ENCODE results near the gene KIAA1958.

DNA sequence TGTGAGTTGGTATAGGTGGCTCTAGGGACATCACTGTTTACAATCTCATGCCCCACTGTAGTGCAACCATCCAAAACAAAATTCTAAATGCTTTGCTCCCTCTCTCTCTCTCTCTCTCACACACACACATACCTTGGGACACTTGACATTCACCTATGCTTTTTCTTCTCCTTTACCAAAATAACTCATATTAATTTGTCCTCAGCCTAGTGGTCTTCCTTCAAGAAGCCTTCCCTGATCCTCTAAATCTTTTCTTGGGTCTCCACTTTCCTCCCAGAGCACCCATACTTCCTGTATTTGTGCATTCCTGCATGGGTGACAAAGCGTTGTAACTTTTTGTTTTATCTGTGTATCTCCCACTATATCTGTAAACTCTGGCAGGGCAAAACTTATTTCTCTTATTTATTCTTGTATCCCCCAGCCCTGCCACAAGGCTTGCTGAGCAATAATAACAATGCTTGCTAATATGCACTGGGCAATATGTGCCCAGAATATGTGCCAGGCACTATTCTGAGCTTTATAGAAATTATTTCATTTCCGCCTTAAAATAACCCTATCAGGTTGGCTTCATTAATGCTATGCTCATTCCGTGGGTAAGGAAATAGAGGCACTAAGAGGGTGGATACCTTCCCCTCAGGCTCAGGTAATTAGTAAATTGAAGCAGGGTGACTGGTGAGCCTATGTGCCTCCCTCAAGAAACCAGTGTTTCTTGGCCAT is 69.8 kb downstream of the LPAR1 start:
- RRBS: no CpG with 5 or more reads among the region's 3 CpGs

GRCh38 chr9:111038640-111039397 is 549 bp upstream of the LPAR1 start:
- RRBS: 3% methylated on average over 8 of the region's 47 CpGs

GRCh38 chr9:111569989-111570636 is 29.3 kb downstream of the PTGR1 start:
- RRBS: no CpG with 5 or more reads among the region's 12 CpGs

GRCh38 chr9:111613363-111613881 is 14.0 kb upstream of the PTGR1 start:
- RRBS: no CpG with 5 or more reads among the region's 4 CpGs

DNA sequence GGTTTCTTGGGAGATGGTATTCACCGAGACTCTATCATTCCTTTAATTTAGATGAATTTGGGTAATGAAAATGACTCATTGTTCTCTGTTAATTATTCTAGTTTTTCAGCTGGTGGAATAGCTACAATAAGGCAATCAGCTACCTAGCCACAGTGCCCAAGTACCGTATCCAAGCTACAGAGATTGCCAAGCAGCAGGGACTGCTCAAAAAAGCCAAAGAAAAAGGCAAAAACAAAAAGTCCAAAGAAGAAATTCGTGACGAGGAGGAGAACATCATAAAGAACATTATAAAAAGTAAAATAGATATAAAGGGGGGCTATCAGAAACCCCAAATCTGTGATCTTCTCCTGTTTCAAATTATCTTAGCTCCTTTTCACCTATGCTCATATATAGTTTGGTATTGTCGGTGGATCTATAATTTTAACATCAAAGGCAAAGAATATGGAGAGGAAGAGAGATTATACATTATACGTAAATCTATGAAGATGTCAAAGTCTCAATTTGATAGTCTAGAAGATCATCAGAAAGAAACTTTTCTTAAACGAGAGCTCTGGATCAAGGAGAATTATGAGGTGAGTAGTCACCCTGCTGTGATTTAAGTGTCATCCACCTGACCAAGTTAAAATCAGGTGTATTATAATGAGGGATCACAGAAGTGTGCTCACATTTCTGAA is 11.9 kb upstream of the GNG10 start:
- RRBS: no CpG with 5 or more reads among the region's 7 CpGs

GRCh38 chr9:111937139-111937747 is 40.6 kb downstream of the UGCG start:
- RRBS: no CpG with 5 or more reads among the region's 3 CpGs

DNA sequence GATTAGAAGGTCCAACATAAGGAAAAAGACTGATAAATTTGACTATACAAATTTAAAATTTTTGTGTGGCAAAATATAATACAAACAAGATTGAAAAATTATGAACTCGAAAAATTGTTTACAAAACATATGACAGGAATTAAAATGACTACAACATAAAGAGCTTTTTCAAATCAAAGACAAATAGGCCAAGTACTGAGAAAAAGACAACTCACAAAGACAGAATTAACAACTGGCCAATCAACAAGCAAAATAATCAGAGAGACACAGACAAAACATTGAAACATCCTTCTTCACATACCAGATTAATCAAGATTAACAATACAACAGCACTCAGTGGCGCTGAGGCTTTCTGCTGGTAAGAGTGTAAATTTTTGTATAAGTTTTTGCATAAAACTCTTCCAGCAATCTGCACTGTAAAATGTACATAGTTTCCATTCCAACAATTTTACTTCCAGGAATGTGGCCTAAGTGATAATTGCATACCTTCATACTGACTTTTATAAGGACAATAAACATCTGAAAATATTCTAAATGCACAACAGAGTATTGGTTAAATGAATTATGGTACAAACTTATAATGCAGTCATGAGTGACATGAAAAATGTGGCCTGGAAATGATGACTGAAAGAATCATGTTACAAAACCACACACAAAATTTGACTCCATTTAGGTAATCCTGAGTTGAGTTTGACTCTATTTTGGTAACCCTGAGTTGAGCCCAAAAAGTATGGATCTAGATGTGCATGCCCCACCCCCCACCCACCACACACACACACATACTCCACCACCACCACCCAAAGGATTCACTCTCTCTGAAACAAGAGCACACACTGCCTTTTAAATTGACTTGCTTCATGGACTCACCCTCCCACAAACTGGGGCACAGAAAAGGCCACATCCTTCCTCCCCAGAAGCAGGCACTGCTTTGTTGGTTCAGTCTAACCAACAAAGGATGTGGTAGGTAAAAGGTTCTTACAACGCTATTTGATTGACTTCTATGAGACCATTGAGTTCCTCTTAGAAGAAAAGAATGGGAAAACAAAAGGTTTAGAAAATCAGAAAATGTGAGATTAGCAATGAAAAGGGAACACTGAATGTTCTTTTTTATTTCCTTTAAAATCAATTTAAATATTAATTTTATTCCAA is 137.7 kb downstream of the SUSD1 start:
- RRBS: no CpG with 5 or more reads among the region's 3 CpGs

DNA sequence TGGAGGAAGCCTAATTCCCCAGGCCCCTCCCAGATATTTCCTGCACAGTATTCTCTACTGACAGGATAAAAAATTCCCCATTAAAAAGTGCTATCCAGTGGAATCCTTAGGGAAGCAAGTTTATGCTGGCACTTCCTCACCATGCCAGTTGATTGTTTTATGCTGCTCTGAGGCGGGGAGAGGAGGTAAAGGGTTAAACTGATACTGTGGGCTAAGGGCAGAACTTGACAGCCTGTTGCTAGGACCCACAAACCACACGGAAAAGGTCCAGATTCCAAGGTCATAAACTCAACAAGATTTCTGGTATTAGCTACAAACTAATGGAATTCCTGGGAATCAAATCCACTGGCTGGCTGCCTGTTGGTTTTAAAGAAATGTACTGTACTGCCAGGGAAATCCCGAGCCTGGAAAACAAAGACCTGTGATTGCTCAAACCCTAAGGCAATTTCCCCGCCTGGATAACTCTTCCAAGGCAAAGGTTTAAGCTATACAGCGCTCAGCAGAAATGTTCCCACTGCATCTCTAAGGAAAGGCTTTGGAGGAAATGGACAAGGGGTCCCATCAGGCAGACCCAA is 124.6 kb downstream of the SUSD1 start:
- RRBS: no CpG with 5 or more reads among the region's 5 CpGs

- RRBS: no CpG with 5 or more reads among the region's 15 CpGs
Measured at GRCh38 chr9:112065539-112066602, 109.2 kb downstream of the SUSD1 start.

- RRBS: no CpG with 5 or more reads among the region's 4 CpGs
Measured at GRCh38 chr9:112095299-112095864, 79.7 kb downstream of the SUSD1 start.

DNA sequence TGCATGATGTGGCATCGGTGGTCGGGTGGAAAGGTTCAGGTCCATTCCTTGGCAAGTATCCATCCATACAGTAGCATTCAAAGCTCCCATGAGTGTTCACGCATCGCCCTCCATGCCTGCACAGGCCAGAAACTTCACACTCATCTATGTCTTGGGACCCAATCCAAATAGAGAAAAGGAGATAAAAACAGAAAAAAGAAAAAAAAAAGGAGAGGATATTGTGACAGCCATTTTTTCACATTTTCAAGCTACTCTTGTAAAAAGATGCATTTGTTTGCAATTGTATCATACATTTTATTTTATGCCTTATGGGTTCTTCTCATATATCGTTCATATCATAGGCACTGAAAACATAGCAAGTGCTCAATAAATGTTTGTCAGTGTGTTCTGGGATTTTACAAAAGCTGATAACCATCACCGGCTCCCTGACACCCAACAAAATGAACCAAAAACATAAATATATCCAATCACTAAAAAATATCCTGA is 31.6 kb downstream of the SUSD1 start:
- RRBS: no CpG with 5 or more reads among the region's 6 CpGs

- RRBS: no CpG with 5 or more reads among the region's 6 CpGs
Measured at GRCh38 chr9:112172203-112172883, 2.8 kb downstream of the SUSD1 start.

DNA sequence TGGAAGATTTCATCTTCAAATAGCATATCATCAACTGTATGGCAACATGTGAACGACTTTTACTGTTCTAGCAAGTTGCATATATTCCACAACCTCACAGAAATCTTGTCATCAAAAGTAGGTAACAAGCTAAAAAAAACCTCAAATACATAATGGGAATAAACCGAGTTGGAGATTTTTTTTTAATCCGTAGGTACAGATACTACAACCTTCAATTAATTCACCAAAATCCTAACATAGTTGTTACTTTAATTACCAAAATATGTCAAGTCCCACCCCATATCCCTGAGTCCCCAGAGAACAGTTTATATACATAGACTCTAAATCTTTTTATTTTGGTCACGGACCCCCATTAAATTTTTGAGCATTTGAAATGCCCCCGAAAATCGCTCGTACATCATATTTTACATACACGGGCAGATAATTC is 1.0 kb downstream of the PTBP3 start:
- RRBS: no CpG with 5 or more reads among the region's 8 CpGs

DNA sequence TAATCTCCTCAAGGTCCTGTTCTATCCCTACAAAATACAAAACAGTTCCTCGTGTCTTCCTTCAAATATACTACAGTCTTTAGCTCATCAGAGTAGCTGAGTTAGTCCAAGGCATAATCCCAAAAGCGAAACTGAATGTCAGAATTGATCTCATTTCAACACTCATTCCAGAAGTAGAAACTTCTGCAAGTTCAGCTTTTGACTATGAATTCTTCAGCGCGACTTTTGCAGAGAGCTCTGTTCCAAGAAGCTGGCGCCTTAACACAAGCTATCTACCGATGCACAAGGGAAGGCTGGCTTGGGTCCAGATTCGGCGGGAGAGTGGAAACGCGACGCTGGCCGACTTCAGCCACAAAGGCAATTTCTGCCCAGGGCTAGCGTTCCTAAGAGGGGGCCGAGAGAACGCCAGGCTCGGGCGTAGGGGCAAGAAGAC is 628 bp upstream of the HSDL2 start:
- RRBS: no CpG with 5 or more reads among the region's 17 CpGs

GRCh38 chr9:112486247-112487334 is at the start of gene KIAA1958:
TSS of gene KIAA1958 (plus strand) at chr9:112486827.
- RRBS: 2% methylated on average over 30 of the region's 139 CpGs

DNA sequence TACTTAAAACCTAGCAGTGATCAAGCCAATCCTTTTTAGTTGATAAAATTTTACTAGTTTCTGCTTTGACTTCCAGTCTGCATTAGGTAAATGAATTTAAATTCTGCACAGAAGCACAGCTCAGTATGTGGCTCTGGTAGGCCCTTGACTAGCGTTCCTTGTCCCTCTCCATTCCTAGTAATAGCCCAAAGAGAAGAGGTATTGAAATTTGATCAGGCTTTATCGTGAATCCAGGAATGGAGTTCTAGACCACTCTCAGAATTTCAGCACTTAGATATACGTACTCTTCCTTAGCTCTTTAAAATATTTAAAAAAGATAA is 2.3 kb downstream of the KIAA1958 start:
- RRBS: no CpG with 5 or more reads among the region's 3 CpGs

GRCh38 chr9:112531636-112532138 is 45.1 kb downstream of the KIAA1958 start:
- RRBS: no CpG with 5 or more reads among the region's 6 CpGs

- RRBS: no CpG with 5 or more reads among the region's 3 CpGs
Measured at GRCh38 chr9:112556144-112556424, 69.5 kb downstream of the KIAA1958 start.

- RRBS: no CpG with 5 or more reads among the region's 6 CpGs
Measured at GRCh38 chr9:112762172-112762371, 11.5 kb downstream of the SNX30 start.